HTERT-HM (cell line): ENCODE measurements around the genes SVEP1 and LPAR1.

DNA sequence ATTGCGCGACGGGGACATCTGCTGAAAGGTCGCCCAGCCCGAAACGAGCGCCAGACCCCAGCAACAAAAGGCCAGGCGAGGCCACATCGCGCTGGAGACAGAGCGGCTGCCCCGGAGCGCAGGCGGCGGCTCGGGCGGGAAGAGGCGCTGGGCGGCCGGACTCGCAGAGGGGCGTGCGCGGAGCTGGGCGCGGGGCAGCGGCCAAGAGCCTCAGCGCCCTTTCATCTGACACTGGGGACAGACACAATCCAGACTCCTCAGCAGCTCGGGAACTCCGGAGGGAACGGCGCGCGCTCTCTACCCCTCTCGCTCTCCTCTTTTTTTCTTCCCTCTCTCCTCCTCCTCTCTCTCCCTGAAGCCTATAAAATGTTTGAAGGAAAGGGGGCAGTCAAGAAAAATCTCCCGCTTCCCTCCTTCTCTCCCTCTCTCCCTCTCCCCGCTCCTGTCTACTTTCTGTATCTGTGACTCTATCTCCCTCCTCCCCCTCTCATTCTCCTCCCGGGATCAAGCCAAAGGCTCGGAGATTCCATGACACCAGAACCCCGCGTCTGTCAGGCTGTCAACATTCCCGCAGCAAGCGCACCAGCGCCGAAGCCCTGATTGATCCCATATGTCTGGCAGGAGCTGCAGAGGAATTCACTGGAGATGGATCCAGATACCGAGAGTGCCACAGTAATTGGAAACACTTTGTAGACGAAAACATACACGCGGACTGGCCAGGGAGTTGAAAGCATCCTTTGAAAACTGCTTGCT lies at the start of gene SVEP1:
TSS of gene SVEP1 (minus strand) at position 285 of the 753 bp plus-strand sequence.
- RRBS: 1% methylated on average over 17 of the region's 49 CpGs

- RRBS: no CpG with 5 or more reads among the region's 5 CpGs
Measured at GRCh38 chr9:110895496-110896053, 142.7 kb downstream of the LPAR1 start.

GRCh38 chr9:110941296-110941747 lies 96.9 kb downstream of the LPAR1 start:
- RRBS: no CpG with 5 or more reads among the region's 9 CpGs

GRCh38 chr9:111037702-111038639 lies at the start of gene LPAR1:
Gene LPAR1, minus strand, starts transcription at chr9:111038470.
- RRBS: 2% methylated on average over 36 of the region's 116 CpGs

DNA sequence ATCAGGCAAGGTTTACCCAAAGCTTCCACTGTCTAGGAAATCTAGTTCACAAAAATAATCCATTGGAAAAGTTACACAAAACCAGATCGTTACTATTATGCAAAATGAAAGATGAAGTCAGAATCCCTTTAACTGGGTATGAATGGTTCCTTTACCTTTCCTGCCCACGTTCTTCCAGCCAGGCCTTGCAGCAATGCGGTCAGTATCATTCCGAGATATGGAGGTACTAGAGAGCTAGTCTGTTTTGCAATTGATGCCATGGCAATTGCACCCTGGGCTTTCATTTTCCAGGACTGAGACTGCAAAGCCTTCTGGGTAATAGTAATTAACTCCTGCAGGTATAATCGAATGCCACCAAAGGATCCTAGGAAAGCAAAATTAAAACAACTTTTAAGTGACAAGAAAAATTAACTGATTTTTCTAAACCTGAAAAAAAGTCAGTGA lies 41.5 kb upstream of the OR2K2 start:
- RRBS: no CpG with 5 or more reads among the region's 5 CpGs

DNA sequence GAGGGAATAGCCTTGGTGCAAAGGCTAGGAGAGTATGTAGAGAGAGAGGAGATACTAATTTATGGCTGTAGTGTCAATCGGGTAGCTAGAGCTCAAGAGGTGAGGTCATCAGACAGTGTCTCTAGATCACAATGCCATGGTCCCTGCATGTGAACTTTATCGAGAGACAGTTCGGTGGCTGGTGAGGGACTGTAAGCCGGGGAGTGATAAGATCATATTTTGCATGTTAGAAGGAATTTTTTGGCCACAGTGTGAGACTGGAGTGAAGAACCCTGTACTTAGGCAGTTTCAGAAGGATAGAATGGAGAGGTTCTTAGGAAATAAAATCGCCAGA lies 1.2 kb downstream of the ZNF483 start:
- RRBS: no CpG with 5 or more reads among the region's 5 CpGs

- RRBS: no CpG with 5 or more reads among the region's 6 CpGs
Measured at GRCh38 chr9:111610032-111610532, 10.6 kb upstream of the PTGR1 start.

DNA sequence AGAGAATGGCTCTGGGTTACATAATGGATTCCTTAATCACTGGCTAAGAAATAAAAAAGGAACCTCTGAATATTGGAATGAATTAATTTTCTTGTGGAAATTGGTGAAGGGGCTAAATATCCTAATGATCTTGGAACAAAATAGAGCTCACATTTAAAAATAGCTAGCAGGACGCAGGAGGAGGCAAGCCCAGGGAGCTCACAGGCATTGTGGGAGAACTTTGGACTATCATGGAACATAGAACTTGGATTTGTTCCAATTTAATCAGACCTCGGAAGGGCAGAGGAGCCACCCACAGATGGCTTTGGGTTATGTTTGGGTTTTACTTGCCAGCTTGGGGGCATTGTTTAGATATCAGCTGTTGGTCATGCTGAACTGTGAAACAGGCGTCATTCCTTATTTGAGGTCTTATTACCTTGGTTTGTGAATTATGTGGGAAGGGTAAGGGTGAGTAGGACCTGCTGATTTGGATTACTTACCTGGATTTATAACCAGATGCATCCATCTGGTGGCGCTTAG lies 14.0 kb upstream of the PTGR1 start:
- RRBS: no CpG with 5 or more reads among the region's 4 CpGs

GRCh38 chr9:111891851-111892333 lies 4.7 kb upstream of the UGCG start:
- RRBS: no CpG with 5 or more reads among the region's 14 CpGs

DNA sequence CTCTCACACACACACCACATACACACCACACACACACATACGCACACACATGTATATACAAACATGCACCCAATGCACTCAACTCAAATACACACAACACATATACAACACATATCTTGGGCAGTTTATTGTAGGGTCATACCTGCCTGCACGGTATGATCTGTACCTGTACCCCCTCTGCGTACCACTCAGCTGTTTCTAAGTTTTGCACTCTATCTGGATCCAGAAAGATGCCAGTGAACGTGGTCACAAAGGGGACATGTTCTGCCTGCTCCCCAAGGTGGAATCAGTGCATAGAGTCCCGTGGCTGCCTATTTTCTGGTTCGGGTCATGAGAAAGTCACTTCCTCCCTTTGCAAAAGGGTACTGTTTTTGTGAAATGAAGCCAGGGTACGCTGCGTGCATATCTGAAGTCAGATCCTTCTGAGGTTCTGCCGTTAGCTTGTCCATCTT lies 131.8 kb downstream of the UGCG start:
- RRBS: no CpG with 5 or more reads among the region's 9 CpGs

- RRBS: no CpG with 5 or more reads among the region's 15 CpGs
Measured at GRCh38 chr9:112065539-112066602, 109.2 kb downstream of the SUSD1 start.

GRCh38 chr9:112204326-112204670 lies 29.2 kb upstream of the SUSD1 start:
- RRBS: no CpG with 5 or more reads among the region's 2 CpGs

DNA sequence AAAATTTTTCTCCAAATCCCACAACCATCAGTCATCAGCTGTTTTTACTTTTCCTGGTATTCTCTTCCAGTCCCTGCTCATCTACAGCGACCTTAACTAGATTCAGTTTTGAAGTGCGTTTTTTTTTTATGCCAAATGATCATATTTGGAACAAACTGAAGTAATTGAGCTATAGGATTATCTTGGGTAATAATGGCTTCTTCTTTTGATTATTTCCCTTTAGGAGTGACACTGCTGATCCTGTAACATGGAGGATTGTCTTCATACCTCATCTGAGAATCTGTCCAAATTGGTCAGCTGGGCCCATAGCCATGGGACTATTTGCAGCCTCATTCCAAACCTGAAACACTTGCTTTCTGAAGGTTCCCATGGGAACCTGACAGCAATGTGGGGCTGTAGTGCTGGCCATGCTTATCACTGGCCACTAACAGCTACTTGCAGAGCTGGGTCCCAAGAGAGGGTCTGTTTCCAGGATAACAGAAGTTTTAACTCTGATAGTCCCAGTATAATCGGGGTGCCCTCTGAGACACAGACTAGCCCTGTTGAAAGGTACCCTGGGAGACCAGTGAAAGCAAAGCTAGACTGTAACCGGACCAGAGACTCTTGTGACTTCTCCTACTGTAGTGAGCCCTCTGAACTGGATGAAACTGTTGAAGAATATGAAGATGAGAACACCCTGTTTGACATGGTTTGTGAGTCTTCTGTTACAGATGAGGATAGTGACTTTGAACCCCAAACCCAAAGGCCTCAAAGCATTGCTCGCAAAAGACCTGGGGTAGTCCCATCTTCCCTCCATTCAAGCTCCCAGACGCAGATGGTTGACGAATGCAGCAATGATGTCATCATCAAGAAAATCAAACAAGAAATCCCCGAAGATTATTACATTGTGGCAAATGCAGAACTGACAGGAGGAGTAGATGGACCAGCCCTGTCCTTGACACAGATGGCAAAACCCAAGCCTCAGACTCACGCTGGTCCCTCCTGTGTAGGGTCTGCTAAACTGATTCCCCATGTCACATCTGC lies 87.5 kb downstream of the KIAA1958 start:
- RRBS: no CpG with 5 or more reads among the region's 9 CpGs

GRCh38 chr9:112868967-112869824 lies 21.5 kb downstream of the SLC46A2 start:
- RRBS: no CpG with 5 or more reads among the region's 8 CpGs

GRCh38 chr9:113011819-113012385 lies 44.6 kb downstream of the ZFP37 start:
- RRBS: no CpG with 5 or more reads among the region's 30 CpGs

GRCh38 chr9:113221644-113222365 lies 461 bp downstream of the SLC31A1 start:
- RRBS: under 1% methylated on average over 6 of the region's 27 CpGs

- RRBS: no CpG with 5 or more reads among the region's 2 CpGs
Measured at GRCh38 chr9:113261894-113262743, 13.3 kb downstream of the CDC26 start.

- RRBS: 67% methylated on average over 1 of the region's 12 CpGs
Measured at GRCh38 chr9:113313286-113313940, 10.2 kb upstream of the RNF183 start.

DNA sequence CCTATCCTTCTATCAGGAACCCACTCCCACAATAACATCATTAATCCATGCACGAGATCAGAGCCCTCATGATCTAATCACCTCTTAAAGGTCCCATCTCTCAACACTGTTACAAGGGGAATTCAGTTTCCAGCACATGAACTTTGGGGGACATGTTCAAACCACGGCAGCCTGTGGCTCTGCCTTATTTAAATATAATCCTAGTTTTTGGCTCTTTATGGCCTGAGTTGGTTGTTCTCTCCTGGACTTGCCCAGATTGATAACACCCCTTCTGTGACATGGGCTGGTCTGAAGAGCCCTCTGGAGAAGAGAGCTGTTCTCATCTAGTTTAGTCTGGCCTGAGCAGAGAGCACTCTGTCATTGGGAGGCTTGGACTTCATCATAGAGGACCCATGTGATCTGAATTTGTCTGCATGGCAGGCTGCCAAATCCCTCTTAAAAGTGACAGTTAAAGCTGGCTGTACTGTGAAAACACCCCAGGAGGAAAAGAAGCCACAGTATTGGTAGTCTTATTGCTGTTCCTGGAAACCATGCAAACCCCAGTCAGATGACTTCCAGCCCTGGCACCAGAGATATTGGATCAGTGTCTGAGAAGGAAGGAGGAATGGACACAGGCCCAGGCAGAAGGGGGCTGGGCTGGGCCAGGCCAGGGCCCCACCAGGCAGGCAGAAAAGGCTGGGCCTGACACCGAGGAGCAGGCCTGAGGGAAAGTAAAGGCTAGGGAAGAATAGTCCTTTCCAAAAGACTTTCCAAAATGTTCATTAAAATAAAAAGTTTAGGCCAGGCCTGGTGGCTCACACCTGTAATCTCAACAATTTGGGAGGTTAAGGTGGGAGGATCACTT lies 3.7 kb upstream of the WDR31 start:
- RRBS: no CpG with 5 or more reads among the region's 3 CpGs

- RRBS: no CpG with 5 or more reads among the region's 17 CpGs
Measured at GRCh38 chr9:113371572-113373016, 4.7 kb downstream of the HDHD3 start.